Measurements from ENCODE around the gene DNER.

GRCh38 chr2:229087567-229088526, 183.2 kb downstream of the PID1 start:
- PRO-cap = no peak

DNA sequence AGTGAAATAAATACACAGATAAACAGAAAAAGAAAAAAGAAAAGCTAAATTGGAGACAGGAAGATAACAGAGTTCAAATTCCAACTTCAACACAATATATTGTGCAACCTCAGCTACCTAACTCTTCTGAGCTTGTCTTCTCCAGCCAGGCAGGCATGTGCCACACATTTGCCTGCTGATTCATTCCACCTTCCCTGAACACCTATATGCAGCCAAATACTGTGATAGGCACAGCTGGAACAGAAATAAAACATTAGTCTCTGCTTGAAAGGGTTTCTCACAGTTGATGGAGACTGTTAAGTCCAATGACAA, 110.8 kb downstream of the PID1 start:
- PRO-cap = no peak

GRCh38 chr2:229179511-229180034, 91.5 kb downstream of the PID1 start:
- PRO-cap = no peak

DNA sequence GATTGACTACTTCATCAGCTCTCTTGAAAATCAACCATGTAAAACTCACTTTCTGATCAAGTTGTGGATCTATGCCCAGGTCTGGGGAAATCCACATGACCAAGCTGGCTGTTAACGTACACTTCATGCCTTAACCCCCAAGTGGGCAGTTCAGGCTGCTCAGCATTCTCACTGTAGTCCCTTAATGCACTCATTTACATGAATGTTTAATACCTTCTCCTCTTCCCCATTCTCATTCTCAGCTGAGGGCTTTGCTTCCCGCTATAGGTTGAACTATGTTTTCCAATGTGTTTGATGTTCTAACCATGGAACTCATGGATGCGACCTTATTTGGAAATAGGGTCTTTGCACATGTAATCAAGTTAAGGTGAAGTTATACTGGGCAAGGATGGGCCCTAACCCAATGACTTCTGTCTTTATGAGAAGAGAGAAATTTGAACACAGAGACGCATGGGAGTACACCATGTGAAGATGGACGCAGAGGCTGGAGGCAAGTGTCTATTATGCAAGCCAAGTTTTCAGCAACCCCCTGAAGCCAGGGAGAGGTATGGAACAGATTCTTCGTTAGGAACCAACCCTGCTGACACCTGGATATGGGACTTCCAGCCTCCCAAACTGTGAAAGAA, 88.3 kb downstream of the PID1 start:
- PRO-cap = no peak

DNA sequence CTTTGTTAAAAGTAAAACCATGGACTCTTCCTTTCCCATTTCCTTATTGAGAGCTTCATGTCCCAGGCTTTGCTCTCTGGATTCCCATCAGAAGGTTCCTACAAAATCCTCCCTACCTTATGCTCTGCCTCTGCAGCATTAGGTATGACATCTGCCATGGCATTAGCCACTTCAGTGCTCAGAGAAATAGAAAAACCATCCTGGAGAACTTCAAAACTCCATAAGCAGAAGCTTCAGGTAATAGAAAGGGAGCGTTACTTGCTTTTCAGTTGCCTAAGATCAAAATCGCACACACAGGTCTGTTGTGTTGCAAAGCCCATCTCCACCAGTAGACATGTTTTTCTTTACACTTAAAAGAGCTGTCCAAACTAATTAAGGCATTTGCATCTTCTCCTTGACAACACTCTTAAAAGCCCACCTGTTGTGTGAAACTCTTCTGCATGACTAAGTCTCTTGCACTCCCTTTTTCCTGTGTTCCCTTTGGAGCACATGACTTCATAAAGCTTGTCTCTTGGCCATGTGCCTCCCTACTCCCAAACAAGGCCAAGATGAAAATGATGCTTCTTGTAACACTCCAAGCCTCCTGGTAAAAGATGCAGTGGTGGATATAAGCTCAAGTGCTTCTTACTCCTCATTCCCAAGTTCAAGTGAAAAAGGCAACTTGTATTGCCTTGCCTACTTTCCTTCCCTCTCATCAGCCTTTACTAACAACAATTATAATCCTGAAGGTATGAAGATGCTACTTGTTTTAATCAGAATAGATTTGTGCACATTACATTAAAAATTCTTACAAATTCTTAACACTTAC, 26.1 kb downstream of the PID1 start:
- PRO-cap = no peak

- PRO-cap = bidirectional peak, plus-strand start at chr2:229407541, minus-strand start at chr2:229407300
Observed at GRCh38 chr2:229407053-229407626, 136.1 kb upstream of the PID1 start.

DNA sequence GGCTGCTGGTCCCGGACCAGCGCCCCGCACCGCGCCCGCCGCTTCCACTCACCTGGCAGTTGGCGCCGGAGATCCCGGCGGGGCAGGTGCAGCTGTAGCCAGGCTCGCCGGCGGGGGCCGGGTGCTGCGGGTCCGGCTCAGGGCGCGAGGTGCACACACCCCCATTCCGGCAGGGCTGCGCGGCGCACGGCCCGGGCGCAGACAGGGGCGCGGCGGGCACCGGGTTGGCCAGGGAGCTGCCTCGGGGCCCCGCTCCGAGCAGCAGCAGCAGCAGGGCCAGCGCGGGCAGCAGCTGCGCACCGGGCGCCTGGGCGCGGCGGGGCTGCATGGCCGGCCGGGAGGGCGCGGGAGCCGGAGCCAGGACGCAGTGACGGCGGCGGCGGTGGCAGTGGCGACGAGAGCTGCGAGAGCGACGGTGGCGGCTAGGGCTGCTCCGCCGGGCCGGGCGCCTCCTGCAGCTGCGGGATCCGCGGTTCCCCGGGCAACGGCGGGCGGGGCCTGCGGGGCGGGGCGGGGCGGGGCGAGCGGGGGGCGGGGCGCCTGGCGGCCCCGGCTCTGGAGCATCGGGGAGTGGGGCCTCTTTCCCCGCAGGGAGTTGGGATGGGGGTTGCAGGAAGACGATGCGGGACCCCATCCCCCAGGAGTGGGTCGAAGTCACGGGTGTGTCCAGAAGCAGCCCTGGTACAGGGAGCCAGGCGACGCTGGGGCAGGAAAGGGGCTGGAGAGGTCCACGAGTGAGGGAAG, at the start of gene DNER:
Gene DNER (minus strand): TSS at position 460 of the 744 bp plus-strand sequence.
- PRO-cap = no peak

GRCh38 chr2:229752765-229753400, 38.5 kb upstream of the DNER start:
- PRO-cap = no peak

DNA sequence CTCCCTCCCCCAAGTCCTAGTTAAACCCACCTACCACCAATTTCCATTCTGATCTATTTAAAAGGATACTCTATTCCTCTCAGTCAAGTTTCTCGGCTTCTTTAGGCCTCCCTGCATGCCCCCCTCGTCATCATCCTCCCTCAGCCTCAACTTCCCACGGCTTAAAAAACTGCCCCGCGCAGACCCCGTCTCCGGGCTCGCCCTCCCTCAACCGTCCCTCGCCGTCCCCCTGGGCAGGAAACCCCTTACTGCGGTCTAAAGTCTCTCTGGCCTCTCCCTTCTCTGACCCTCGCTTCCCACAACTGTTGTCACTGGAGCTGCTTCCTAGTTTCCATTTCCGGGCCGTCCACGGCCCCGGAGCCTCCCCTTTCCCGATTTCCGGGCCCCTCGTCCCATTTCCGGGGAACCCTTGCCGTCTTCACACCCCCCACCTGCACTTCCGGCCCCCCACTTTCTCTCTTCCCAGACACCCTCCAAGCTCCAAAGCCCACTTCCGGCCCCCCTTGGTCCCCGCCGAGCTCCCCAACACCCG, 721 bp downstream of the TRIP12 start:
- PRO-cap = bidirectional peak, plus-strand start at position 436 of the sequence, minus-strand start at position 304 of the sequence

DNA sequence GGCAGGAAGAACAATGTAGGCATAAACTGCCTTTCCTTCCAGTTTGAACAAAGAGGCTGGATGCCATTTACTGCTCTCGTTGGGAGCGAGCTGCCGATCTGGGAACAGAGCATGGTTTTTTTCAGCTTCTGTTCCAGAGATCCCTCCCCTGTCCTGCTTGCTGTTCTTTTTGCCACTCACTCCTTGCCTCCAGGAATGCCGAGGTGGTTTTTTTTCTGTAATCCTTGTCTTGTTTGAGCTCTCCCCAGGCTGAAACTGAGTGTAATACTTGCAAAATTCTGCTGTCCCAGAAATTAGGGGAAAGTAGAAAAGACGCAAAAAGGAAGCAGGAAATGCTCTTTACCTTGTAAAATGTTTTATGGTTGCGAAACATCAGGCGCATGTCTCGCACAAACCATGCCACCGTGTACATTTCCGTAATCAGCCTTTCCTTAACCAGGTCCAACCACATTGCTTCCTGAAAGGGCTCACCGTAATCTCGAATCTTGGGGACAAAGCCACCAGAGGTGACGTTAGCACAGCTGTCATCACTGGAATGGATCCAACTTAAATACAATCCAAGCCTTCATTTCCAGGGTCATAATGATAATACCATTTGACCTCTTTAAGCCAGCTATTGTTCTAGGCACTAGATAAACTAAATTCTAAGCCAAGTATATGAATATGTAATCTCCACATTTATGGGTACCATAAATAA, 49.4 kb downstream of the SP110 start:
- PRO-cap = no peak

GRCh38 chr2:230185780-230186289, 33.9 kb downstream of the SP110 start:
- PRO-cap = no peak

- PRO-cap = no peak
Observed at GRCh38 chr2:230203167-230203777, 16.5 kb downstream of the SP110 start.

GRCh38 chr2:230262322-230262779, 36.8 kb downstream of the SP140 start:
- PRO-cap = no peak

GRCh38 chr2:230448011-230448638, 32.1 kb downstream of the SP100 start:
- PRO-cap = no peak

DNA sequence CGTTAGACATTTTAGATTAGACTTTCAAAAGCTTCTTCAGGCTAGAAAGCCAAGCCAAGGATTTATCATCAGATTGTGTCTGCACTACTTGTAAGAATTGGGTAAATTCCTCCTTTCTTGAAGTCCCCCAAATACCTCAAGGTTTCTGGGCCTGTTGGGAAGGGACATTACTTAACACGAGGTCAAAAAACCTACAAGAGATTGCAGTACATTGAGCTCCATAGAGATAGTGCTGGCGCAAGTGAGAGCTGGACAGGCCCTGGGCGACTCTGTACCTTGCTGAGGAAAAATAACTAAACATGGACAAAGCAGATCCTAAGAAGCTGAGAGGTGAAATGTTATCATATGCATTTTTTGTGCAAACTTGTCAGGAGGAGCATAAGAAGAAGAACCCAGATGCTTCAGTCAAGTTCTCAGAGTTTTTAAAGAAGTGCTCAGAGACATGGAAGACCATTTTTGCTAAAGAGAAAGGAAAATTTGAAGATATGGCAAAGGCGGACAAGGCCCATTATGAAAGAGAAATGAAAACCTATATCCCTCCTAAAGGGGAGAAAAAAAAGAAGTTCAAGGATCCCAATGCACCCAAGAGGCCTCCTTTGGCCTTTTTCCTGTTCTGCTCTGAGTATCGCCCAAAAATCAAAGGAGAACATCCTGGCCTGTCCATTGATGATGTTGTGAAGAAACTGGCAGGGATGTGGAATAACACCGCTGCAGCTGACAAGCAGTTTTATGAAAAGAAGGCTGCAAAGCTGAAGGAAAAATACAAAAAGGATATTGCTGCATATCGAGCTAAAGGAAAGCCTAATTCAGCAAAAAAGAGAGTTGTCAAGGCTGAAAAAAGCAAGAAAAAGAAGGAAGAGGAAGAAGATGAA, 99.0 kb downstream of the SP100 start:
- PRO-cap = no peak

GRCh38 chr2:230668500-230669229, 44.0 kb upstream of the CAB39 start:
- PRO-cap = no peak

- PRO-cap = no peak
Observed at GRCh38 chr2:230729271-230729635, 16.6 kb downstream of the CAB39 start.

DNA sequence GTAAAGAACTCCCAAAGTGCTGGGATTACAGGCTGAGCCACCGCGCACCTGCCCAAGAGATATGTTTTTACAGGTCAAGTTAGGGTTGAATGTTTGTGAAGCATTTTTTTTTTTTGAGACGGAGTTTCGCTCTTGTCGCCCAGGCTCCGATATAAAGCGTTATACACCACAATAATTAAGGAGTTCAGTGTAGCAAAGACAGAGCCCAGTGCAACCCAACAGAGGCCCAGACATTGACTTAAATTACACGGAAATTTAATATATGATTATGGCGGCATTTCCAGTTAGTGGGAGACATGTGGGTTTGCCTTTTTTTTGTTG, 15.3 kb downstream of the ITM2C start:
- PRO-cap = no peak

DNA sequence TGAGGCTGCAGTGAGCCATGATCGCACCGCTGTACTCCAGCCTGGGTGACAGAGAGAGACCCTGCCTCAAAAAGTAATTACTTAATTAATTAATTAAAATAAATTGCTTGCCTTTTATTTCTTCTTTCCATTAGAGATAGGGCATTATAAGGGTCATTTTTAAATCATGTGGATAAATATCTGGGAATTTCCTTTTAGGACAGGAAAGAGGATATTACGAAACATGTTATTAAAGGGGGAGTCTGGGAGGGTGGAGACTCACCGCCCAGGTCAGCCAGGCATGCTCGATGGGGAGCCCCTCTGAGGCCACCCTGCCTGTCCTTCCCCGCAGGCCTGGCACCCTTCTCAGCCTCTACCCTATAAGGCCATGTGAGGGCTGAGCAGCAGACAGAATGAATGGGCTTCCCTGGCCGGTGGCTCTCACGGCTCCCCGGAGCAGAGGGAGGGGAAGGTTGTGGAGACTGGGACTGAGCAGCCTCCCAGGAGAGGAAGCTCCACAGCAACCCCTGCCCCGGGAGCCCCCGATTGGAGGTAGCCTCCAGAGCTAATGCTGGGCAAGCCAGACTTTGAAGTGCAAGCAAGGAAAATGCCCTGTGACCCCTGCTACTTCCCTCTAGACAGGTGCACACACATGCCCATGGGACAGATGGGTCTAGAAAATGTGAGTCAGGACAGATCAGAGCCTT, 13.4 kb upstream of the ARMC9 start:
- PRO-cap = no peak

DNA sequence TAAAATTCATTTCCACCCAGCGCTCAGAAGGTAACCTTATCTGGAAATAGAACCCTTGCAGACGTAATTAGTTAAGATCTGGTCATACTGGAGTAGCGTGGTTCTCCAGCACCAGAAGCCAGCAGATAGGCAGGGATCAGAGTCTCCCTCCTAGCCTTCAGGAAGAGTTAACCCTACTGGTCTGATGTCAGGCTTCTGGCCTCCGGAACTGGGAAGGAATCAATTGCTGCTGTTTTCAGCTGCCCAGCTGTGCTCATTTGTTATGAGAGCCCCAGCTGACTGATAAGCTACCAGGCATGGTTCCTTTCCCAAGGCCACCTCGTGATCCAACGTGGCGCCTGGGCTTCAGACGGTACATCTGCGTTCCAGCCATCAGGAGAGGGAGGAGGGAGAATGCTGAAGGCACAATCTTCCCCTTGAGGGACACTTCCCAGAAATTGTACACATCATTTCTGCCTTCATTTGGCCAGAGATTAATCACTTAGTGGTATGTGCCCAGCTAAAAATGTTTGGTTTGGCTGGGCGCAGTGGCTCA, 10.8 kb upstream of the ARMC9 start:
- PRO-cap = no peak

All from Calu3 (cell line).